Diencephalon (tissue), 2 donors: Measurements from ENCODE around the genes IL31RA and MIER3.

GRCh38 chr5:55851189-55851684 lies at the start of gene IL31RA:
TSS of gene IL31RA (plus strand) at chr5:55851357.
- RAMPAGE, long total RNA: no peak

- RAMPAGE, long total RNA: no peak
Measured at GRCh38 chr5:55853289-55853708, 2.1 kb downstream of the IL31RA start.

GRCh38 chr5:55937399-55938055 lies 57.2 kb downstream of the IL6ST start:
- RAMPAGE, long total RNA: no peak

DNA sequence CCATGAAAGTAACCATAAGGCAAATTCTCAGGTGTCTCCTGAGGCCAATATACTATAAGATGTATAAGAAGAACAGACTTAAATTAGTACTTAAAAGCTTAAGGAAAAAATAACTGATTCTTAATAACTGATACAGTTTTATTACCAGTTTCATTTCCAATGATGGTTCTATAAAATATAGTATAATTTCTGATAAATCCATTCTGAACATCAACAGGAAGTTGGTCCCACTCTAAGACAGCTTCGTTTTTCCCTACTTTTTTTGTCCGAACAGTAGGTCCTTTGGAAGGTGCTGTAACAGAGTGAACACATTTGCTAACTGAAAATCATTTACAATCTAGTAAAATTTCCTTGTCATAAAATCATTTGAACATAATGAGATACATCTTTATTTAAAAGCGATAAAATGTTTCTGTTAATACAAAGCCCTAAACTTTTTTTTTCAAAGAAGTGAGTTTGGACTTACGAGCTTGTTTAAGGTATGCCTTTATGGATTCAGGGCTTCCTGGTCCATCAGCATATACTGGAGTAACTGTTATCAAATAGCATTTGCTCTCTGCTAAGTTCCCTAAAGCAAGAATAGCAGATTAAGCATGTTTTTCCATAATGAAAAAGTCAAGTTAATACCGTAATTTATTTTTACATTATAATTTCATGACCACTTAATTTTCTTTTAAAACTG lies 42.8 kb downstream of the IL6ST start:
- RAMPAGE, long total RNA: no peak

DNA sequence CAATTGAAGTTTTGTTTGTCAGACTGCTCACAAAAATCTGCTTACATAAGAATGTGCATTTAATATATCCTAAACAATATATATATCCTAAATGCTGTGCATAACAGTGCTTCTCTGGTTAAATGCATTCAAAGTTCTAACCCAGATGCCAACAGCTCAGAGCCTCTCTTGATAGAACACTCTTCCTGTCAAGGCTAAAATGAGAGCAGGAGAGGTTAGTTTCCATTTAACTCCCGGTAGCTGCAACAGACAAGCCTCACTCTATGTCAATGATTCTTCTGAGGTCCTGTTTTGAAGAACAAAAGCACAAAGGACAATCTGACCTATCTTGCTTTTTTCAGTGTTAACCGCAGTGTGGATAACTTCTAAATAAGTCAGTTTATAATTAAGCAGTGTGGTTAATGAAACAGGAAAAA lies 80.8 kb downstream of the ANKRD55 start:
- RAMPAGE, long total RNA: no peak

- RAMPAGE, long total RNA: no peak
Measured at GRCh38 chr5:56350501-56350870, 117.4 kb upstream of the ANKRD55 start.

GRCh38 chr5:56415080-56415968 lies 182.2 kb upstream of the ANKRD55 start:
- RAMPAGE, long total RNA: no peak

DNA sequence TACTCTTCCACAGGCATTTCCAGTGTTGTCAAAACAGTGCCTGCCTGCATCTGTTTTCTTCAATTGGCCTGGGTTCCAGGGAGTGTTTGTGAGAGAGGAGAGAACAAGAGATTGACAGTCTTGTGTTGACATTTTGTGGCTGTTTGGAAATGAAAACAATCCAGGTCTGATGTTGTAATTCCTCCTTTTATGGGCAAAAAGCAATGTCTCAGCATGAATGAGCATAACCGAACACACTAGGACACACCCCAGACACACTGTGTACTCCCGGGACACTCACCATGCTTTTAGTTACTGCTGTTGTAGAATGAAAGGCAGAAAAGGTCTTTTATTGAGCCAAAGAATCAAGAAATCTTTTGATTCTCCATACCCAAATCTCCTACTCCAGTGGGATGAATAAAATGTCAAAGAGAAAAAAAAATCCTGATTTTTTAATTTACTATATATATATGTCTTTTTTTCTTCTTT lies 208.3 kb upstream of the ANKRD55 start:
- RAMPAGE, long total RNA: no peak

DNA sequence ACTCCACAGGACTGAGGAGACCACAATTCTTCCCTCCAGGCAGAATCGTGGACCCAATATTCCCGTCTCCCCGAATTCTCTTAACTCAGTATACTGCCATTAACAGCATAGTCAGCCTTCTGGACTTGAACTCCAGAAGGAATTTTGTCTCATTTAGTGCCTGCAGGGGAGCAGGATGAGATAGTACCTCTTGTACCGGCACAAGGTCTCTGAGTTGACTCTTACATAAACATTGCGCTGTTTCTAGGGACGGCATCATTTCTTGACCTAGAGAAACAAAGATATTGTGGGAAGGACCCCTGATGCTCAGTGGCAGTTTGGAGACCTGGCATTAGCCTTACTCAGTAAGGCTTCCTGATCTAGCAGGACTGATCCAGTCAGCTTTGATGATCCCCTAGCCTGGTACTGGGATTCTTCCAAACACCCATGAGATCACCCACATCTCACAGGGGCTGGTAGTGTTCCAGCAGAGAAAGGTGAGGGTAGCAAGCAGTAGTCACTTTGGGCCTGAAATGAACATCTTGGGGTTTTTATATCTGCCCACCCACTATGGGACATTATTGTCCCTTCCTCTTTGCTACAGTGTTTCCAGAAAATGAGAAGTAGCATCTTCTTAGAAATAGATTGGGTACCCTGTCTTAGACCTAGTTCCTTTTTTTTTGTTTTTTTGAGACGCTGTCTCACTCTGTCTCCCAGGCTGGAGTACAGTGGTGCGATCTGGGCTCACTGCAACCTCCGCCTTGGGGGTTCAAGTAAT lies 249.0 kb upstream of the ANKRD55 start:
- RAMPAGE, long total RNA: no peak

GRCh38 chr5:56490871-56491421 lies 257.8 kb upstream of the ANKRD55 start:
- RAMPAGE, long total RNA: no peak

- RAMPAGE, long total RNA: no peak
Measured at GRCh38 chr5:56585907-56586756, 229.2 kb upstream of the MAP3K1 start.

- RAMPAGE, long total RNA: no peak
Measured at GRCh38 chr5:56733590-56734079, 81.7 kb upstream of the MAP3K1 start.

GRCh38 chr5:56822950-56823473 lies 7.7 kb downstream of the MAP3K1 start:
- RAMPAGE, long total RNA: no peak

DNA sequence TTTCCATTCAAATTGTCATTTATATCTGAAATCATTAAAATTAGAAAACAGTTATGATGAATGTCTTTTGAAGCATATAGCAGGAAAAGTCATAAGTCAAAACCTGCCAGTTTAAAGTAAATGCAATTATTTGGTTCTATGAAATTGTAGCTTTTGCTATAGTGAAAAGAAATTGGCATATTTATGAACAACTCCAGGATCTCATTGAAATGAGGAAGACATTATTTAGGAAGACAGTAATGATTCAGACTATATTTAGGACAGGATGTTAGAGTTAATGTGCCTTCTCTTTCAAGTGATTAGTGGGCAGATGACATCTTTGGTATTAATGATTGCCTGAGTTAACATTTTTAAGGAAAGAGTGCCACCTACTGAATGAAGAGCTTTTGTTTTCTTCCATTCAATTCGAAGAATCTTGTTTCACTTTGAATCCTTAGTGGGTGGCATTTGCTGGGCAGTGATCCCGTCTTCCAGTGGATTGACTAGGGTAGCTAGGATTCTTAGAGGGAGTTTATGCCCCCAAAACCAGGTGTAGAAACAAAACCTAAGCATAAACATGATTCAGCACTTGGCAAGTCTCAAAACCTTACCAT lies 23.0 kb downstream of the MAP3K1 start:
- RAMPAGE, long total RNA: no peak

GRCh38 chr5:56872671-56873067 lies 36.7 kb upstream of the SETD9 start:
- RAMPAGE, long total RNA: no peak

- RAMPAGE, long total RNA: no peak
Measured at GRCh38 chr5:56952000-56952828, at the start of gene MIER3. TSS of gene MIER3 (minus strand) at chr5:56952123.

DNA sequence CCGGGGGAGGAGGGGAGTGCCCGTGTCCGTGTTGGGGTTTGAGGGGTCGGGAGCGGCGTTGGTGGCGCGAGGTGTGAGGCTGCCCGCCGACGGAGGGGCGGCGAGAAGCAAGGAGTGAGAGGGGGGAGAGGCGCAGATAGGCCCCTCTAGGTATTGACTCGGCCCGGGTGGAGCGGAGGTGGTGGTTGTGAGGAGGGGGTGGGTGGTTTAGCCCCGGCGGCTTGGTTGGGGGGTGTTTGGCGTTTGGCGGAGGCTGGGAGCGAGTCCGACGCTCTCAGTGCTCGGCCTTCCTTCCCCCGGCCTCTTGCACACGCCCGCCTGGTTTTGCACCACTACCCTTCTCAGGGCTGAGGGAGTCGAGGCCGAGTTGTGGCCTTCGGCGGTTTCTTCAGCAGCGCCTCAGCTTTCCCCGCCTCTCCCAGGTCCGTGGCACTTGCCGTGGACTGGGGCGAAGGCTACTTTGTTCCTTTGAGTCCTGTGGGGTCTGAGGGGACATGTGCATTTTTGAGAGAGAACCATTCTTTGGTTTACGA lies 451 bp downstream of the GPBP1 start:
- RAMPAGE, long total RNA: no peak

- RAMPAGE, long total RNA: no peak
Measured at GRCh38 chr5:57199941-57200456, 26.1 kb downstream of the GPBP1 start.

DNA sequence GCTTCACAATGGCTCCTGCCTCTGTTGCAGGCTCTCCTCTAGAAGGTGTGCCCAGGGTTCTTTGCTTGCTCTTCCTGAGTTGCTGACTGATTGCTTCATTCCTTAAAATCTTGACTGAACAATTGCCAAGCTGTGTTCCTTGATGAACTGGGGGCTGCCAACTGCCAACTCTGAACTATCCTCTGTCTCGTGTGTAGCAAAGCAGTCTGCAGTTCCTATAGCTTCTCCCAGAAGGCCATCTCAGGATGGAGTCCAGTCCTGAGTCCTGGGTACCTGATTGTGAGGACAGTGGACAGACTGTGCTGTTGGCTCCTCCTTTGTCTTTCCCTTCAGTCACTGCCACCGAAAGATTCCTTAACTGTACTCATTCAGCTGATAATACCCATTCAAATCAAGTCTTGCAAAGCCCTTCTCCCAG lies 131.6 kb downstream of the GPBP1 start:
- RAMPAGE, long total RNA: no peak

DNA sequence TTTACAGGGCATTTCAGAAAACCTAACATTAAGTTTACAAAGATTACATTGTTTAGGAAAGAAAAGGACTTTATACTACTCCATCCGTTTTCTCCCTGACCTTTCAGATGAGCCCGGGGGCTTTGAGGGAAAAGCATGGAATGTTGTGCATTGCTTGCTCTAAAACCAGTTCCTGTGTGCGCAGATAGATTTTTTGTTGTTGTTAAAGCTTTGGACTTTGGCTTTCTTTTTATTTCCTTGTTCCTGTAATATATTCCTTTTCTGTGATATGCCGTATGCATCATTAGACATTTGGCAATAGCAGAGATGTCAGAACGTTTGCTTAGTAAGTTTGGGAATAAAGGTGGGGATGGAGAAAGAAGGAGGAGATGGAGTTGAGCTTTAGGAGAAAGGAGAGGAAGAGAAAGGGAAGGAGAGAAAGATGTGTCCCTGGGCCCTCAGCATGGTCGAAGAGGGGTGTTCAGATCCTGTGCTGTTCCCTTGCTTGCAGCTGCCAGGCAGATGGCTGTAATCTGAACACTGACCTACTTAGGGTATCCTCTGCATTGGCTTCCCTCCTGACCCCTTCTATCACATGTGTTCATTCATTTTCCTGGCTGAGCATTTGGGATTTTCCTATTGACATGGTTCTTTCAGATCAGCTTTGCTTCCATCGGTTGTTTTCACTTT lies 26.3 kb downstream of the ACTBL2 start:
- RAMPAGE, long total RNA: no peak